ENCODE measurements around the genes MOCS2, GPX8 and CCNO.

- PRO-cap, 8 experiments, result peak in 6 of 8 experiments; most common plus-strand start chr5:44809481 (in 3); most common minus-strand start chr5:44809477 (in 3)
These were observed 807 bp downstream of the MRPS30 start for GRCh38 chr5:44809295-44810213.

DNA sequence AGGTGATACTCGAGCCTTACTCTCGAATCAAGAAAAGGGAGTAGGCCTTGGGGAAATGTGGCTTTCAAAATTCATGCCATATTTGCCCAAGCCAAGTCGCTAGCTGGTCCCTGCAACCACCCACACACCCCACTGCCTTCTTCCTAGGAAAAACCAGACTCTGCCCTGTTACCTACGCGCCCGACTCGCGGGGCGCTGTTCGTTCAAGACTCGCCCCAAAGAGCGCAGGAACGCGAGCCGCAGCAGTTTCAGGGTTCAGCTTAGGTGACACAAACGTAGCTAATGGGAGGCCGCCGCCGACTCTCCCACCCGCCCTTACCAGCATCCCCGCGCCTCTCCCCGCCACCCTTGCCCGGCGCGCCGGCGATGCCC lies 503 bp downstream of the EMB start:
- PRO-cap, 8 experiments, result peak in 7 of 8 experiments; most common plus-strand start position 218 of the sequence (in 4); most common minus-strand start position 134 of the sequence (in 4)

DNA sequence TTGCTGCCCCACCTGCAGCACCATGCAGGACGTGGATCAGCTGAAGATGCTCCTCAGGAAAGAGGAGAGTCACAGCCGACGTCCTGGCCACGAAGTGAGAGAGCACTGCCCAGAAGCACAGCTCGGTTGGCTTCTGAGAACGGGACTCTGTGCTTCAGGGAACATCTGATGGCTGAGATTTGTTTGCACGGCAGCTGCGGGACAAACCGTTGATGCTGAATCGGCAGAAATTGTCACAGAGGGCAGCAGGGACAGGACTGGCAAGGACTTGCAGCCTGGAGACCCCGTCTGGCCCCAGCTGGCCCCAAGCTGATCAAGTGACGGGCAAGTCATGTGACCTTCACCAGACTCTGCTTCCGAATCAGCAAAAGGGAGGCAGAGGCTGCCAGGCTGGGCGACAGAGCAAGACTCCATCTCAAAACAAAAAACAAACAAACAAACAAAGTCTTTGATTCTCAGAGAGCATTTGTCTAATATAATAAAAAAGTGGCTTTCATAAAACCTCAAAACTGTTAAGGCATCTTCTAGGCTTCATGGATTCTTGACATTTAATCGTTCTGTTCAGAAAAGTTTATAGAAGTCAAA lies 118.9 kb upstream of the ITGA1 start:
- PRO-cap, 8 experiments, result no peak in any of the 8 experiments

DNA sequence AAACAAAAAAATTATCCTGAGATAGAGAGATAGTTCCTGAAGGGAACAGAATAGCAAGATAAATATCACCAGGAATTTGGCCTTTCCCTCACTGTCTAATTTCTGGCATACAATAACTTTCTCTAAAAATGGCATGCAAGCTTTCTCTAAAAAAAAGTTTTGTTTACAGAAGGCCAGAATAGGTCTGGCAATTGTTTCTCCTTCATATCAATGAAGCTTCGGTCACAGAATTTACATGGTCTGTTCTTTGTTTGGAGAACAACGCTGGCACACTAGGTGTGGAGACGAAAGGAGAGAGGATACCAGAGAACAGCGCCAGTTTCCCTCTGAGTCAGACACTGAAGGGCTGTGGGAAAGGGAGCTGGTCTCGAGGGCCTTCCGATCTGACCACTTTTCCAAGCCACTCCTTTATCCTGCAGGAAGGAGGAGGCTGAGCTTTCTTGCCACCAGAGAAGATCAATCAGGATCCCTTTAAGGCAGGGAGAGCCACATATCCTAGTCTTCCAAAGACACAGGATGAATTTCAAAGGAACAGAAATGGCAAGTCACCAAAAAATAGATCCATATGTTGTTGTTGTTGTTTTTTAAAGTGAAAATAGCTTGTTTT lies 60.1 kb upstream of the ITGA1 start:
- PRO-cap, 8 experiments, result no peak in any of the 8 experiments

DNA sequence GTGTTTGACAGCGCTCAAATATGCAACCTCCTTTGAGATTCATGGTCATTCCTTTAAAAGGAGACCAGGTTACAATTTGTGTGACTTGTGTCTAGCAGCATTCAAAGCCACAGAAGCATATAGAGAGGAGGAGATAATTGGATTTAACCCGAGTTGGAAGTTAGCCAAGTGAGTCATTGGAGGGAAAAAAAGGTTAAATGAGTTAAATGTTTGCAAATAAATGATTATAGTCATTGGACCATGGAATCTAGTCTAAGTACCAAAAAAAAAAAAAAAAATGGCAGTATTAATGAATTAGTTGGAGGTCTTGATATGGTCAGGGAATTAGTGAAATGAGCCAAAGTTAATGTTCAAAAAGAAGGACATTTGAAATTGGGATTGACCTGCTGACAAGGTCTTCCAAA lies 91.0 kb downstream of the ITGA1 start:
- PRO-cap, 8 experiments, result no peak in any of the 8 experiments

GRCh38 chr5:53108983-53109991 lies at the start of gene MOCS2:
MOCS2 (minus strand) TSS chr5:53109757.
- PRO-cap, 8 experiments, result peak in 8 of 8 experiments; most common plus-strand start chr5:53109915 (in 6); most common minus-strand start chr5:53109741 (in 7)

- PRO-cap, 8 experiments, result no peak in any of the 8 experiments
These were observed 313.2 kb downstream of the ARL15 start for GRCh38 chr5:53997066-53997730.

- PRO-cap, 8 experiments, result no peak in any of the 8 experiments
These were observed 263.8 kb downstream of the ARL15 start for GRCh38 chr5:54046419-54047028.

GRCh38 chr5:54049888-54050645 lies 260.3 kb downstream of the ARL15 start:
- PRO-cap, 8 experiments, result no peak in any of the 8 experiments

- PRO-cap, 8 experiments, result no peak in any of the 8 experiments
These were observed 55.6 kb downstream of the ARL15 start for GRCh38 chr5:54254732-54255214.

GRCh38 chr5:54268084-54268839 lies 42.1 kb downstream of the ARL15 start:
- PRO-cap, 8 experiments, result no peak in any of the 8 experiments

- PRO-cap, 8 experiments, result no peak in any of the 8 experiments
These were observed 2.8 kb downstream of the ARL15 start for GRCh38 chr5:54307552-54307985.

- PRO-cap, 8 experiments, result no peak in any of the 8 experiments
These were observed 15.3 kb upstream of the ARL15 start for GRCh38 chr5:54325516-54326273.

GRCh38 chr5:54520989-54521351 lies 3.4 kb downstream of the SNX18 start:
- PRO-cap, 8 experiments, result no peak in any of the 8 experiments

DNA sequence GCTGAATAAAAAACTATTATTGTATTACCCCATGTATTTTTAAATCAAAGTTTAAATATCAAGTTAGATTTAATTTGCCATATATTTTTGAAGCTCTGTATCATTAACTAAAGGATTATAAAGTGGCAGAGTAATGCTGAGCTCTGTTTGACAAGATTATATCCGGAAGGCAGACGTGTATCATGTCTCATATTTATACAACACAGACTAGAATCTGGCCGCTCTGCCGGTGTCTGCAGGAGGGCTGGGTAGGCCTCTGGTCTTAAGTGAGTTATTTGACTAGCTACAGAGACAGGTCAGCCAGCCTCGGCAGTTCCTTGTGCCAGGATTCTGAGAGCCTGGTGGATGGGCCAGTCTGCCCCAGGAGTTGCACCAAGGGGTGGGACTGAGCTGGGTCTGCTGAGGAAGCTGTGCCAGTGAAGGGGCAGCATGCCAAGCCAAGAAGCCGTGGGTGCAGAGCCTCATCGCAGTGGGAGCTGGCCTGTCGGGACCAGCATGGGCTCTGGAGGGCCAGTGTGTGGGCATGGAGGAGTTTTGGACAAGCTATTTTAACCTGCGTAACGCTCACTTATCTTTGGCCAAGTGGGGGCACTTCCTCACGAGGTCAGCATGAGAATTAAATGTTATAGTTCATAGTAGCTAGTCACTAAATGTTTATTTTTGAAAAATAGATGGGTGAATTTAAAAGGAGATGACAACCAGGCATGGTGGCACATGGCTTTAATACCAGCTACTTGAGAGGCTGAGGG lies 7.2 kb downstream of the SNX18 start:
- PRO-cap, 8 experiments, result no peak in any of the 8 experiments

GRCh38 chr5:54701018-54701776 lies 183.6 kb downstream of the SNX18 start:
- PRO-cap, 8 experiments, result no peak in any of the 8 experiments

DNA sequence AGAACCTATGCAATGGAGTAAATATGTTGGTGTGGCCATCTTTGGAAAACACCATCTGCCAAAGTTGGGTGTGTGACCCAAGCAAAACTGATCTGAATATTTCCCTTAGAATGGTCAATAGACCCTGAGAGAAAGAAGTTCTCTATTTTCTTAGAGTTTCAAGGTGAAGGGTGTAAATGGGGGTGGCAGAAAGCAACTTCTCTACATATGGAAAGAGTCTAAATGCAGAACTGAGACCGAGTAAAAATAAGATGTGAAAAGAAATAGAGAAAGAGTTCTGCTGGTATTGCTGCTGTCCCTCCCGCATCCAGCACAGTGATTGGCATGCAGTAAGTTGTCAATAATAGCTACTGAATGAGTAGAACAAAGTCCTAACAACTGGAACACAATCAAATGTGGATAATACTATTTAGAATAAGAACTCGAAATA lies 212.6 kb downstream of the ESM1 start:
- PRO-cap, 8 experiments, result no peak in any of the 8 experiments

DNA sequence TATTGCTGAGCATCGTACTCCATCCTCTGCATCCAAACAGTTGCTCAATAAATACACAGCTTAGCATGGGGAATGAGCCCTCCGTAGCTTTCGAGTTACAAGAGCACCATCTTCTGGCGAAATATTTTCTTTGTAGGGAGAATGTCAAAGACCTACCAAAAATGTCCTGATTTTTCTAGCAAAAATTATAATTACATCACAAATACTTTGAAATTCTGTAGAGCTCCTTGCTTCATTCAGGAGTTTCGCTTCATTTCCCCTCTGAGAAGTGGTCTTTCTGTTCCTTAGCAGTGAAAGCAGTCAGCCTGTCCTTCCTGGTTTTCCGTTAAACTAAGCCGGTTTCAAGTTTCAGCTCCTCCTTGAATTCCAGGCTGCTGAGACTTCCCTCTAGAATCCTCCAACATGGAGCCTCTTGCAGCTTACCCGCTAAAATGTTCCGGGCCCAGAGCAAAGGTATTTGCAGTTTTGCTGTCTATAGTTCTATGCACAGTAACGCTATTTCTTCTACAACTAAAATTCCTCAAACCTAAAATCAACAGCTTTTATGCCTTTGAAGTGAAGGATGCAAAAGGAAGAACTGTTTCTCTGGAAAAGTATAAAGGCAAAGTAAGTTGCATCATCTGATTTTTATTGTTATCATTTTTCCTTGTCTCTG lies at the start of gene GPX8:
GPX8 (plus strand) TSS at position 381 of the 655 bp plus-strand sequence.
- PRO-cap, 8 experiments, result no peak in any of the 8 experiments

GRCh38 chr5:55233465-55234152 lies at the start of gene CCNO:
CCNO (minus strand) TSS chr5:55233608.
- PRO-cap, 8 experiments, result no peak in any of the 8 experiments

GRCh38 chr5:55423278-55423805 lies 111.4 kb downstream of the PLPP1 start:
- PRO-cap, 8 experiments, result no peak in any of the 8 experiments